Mammary microvascular endothelial cell (primary cell): ENCODE measurements around a stretch of chr9.

DNA sequence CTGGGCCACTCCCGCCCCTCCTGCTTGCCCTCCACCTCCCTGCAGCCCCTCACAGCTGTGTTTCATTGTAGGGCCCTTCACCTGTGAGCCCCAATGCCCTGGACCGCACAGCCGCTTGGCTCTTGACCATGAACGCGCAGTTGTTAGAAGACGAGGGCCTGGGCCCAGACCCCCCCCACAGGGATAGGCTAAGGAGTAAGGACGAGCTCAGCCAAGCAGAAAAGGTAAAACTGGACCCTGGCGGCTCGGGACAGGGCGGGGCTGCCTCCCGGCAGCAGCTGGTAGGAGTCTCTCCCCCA is 122.7 kb downstream of the DAB2IP start:
- RAMPAGE, long total RNA: no peak

DNA sequence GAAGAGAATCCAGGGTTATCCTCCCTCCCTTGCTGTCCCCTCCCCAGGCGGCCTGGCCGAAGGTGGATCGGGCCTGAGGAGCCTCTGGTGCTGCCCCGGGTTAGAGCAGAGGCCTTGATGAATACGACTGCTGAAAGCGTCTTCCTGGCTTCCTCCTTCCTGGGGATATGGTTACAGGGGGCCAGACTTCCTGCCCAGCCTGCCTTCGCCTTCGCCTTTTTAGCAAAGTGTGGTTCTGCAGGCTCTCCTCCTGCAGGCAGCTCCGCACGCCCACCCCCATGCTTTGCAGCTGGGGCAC is 22.5 kb upstream of the PTGS1 start:
- RAMPAGE, long total RNA: no peak

DNA sequence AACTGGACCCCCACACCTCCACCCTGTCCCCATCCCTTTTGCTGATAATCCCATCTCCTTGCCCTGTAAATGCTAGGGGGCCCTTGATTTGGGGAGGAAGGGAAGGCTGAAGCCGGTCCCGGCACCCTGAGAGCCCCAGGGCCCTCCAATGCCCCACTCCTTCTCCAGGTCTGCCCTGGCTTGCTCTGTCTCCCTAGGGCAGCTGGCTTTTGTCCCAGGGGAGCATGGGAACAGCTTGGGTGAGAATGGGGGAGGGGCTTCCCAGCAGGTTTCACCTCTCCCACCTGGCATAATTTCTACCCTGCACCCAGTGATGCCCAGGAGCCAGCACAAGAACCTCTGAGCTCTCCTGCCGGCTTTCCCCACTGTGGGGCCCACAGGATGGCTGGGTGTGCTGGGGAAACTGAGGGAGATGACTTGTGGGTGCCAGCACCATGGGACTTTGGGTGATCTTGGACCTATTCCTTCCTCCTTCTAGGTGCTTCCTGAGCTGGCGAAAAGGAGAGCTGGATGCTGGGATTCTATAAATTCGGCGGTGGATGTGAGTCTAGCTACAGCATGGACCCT is 1.1 kb upstream of the PTGS1 start:
- RAMPAGE, long total RNA: no peak

DNA sequence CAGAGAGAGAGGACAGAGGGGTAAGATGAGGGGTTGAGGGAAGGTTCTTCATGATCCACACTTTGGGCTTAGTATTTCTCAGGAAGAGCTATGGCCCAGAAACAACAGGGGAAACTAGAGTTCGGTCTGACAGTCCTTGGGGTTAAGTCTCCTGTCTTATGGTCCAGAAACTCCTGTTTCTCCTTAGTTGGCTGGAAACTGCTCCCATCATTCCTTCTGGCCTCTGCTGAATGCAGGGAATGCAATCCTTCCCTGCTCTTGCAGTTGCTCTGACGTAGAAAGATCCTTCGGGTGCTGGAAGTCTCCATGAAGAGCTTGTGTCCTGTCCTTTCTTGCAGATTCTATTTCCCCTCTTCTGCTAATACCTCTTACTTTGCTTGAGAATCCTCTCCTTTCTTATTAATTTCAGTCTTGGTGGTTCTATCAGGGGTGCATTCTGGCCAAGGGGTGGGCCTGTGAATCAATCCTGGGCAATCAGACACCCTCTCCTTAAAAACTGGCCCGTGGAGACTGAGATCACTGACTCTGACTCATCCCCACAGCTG is 23.5 kb downstream of the PTGS1 start:
- RAMPAGE, long total RNA: no peak

- RAMPAGE, long total RNA: no peak
These were observed 13.6 kb downstream of the OR1J1 start for GRCh38 chr9:122463806-122464868.

GRCh38 chr9:122846143-122847068 is 18.0 kb upstream of the PDCL start:
- RAMPAGE, long total RNA: no peak

DNA sequence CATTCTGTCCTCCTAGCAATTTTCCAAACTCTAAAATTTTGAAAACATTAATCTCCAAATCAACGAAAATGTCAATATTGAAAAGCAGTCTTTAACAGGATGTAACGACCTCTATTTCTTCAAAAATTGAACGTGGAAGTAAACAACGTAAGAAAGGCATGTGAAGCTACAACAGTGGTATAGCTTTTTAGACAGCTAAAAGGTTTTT is 1.6 kb downstream of the RC3H2 start:
- RAMPAGE, long total RNA: no peak

- RAMPAGE, long total RNA: no peak
These were observed 78.0 kb downstream of the GPR21 start for GRCh38 chr9:123111074-123112272.

- RAMPAGE, long total RNA: no peak
These were observed 102.7 kb downstream of the GPR21 start for GRCh38 chr9:123136043-123136748.

DNA sequence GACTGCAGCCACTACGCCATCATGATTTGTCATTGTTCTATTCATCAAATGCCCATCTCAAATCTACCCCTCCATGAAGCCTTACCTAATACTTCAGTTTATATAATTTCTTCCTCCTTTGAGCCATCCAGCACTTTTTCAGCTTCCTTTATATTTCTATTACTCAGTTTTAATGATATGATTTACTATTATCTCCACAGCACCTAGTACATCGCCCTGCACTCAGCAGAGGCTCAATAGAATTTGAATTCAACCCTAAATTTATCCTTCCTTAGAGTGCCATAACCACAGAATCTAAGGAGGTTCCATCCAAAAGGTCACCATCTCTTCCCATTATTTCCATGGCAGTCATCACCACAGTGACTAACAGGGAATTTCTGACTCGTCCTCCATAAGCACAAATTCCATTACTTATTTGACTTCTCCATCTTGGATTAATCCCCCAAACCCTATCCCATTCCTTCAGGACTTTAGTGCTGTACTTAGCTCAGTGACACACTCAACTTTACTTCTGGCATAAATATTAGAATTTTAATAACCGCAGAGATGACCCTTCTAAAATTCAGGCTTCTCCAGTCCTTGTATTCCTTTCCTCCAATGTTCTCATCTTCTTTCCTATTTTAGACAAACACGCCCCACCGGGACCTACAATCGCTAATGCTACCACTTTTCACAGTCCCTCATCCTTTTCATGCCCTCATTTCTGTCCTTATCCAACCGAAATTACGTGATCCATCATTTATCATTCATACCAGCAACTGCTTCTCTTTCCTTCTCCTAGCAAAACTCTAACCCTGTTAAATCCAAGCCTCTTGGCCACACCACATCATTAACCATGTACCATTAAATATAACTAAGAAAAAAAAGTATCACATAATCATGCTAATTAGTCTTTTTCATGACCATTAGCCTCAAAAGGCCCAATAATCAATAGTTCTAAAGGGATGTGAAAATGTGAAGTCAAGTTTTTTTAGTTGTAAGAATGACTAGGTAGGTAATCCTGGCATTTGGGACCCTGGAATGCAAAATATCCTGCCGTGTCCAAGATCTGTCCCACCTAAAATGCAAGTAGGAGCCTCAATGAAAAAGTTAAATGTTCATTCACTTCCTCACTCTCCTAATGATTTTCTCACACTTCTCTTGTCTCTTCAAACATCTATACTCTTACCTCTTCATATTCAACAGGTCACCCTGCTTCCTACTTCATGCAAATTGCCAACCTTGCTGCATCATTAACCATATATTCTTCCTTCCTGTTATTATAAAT is 74.9 kb downstream of the STRBP start:
- RAMPAGE, long total RNA: no peak

GRCh38 chr9:123266444-123267615 is 1.6 kb downstream of the STRBP start:
- RAMPAGE, long total RNA: no peak

GRCh38 chr9:123998719-123999673 is 12.6 kb upstream of the LHX2 start:
- RAMPAGE, long total RNA: no peak

GRCh38 chr9:124010884-124011300 is 676 bp upstream of the LHX2 start:
- RAMPAGE, long total RNA: no peak

GRCh38 chr9:124242170-124242832 is 15.4 kb upstream of the NEK6 start:
- RAMPAGE, long total RNA: no peak

GRCh38 chr9:124260710-124261836 is 3.3 kb downstream of the NEK6 start:
- RAMPAGE, long total RNA: no peak

- RAMPAGE, long total RNA: no peak
These were observed 72.4 kb downstream of the PSMB7 start for GRCh38 chr9:124342552-124343470.

DNA sequence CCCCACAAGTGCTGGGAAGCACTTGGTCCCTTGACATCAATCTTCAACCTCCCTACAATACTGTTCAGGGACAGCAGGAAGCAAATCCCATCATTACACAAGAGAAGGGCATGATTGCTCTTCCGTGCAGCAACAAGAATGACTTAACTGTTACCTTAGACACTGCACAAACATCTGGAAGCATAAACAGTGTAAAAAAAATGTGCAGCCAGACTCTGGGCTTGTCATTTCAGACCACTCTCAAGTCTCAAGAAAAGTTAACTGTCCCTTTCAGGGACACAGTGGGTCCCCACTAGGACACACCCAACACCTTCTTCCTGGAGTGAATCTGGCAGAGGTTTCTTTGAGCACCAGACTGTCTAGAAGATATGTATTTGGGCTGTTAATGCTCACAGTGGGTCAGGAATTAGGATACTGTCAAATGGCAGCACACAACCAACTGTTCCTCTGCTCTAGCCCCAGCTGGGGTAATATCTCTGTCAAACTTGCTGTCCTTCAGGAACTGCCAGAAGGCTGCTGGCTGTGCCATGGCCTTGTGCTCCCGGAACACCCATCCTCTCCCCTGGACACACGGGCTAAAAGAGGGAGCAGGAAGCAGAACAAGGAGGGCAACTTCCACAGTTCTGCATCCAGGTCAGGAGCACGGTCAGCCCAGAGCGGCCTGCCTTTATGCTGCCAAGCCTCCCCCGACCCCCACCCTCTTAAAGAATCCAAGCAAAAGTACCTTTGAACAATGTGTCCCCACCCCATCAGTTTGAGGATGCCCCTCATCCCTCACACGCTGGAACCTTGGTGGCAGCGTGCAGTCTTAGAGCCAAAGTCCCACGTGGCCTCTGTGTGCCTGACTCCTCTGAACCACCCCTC is 61.0 kb downstream of the PSMB7 start:
- RAMPAGE, long total RNA: no peak

DNA sequence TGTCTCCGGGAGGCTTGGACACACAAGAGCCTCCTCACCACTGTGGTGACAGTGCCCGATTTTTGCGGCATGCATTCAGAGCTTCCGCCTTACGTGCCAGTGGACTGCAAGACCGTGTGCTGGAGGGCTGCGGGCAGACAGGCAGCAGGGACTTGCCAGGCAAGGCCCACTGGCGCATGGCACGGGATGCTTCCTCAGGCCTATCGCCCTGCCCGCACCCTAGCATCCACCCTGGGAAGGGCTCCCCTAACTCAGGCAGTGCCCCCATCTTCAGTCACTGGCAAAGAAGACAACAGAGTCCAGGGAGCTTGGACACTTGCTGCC is 60.4 kb downstream of the PSMB7 start:
- RAMPAGE, long total RNA: no peak

GRCh38 chr9:124355289-124355970 is 59.8 kb downstream of the PSMB7 start:
- RAMPAGE, long total RNA: no peak

DNA sequence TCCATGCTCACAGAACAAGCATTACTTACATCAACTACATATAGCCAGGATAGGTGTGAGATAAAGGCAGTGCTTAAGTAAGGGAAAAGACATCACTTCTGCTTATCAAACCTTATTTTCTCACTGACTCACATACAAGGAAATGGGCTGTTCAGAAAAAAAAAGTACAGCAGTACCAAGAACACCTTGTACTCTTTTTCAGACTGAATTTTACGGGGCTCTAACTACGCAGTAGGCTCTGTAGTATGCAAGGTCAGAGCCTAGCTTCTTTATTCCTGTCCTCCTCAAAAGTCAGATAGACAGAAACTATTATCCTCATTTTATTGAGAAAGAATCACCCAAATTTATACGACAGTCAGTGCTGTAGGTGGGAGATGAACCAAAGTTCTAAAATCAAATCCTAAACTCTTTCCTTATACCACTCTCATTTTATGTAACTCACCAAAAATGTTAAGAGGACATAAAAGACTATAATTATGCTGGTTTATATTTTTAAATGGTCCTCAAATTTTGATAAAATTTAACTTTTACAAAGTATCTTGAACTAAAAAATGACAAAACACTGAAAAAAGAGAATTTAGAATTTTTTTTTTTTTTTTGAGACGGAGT is 5.7 kb downstream of the PSMB7 start:
- RAMPAGE, long total RNA: no peak